A549 (cell line): ENCODE measurements around a stretch of chr11.

DNA sequence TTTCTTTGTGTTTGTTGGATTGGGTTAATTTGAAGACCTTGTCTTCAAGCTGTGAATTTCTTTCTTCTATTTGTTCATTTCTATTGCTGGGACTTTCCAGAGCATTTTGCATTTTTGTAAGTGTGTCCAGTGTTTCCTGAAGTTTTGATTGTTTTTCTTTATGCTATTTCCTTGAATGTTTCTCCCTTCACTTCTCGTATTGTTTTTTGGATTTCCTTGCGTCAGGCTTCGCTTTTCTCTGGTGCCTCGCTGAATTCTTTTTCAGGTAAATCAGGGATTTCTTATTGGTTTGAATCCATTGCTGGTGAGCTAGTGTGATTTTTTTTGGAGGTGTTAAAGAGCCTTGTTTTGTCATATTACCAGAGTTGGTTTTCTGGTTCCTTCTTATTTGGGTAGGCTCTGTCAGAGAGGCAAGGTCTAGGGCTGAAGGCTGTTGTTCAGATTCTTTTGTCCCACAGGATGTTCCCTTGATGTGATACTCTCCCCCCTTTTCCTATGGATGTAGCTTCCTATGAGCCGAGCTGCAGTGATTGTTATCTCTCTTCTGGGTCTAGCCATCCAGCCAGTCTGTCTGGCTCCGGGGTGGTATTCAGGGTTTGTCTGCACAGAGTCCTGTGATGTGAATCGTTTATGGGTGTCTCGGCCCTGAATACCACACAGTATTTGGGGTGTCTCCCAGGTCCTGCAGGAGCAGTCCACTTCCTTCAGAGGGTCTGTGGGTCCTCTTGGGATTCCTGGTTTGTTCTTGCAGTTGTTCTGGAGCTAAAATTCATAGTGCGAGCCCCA, 21.1 kb downstream of the DDIAS start:
- PRO-cap: no peak
CAGE:
- cytosol, long polyA plus RNA: no peak
- long polyA plus RNA: no peak
- nucleus, long polyA plus RNA: no peak

DNA sequence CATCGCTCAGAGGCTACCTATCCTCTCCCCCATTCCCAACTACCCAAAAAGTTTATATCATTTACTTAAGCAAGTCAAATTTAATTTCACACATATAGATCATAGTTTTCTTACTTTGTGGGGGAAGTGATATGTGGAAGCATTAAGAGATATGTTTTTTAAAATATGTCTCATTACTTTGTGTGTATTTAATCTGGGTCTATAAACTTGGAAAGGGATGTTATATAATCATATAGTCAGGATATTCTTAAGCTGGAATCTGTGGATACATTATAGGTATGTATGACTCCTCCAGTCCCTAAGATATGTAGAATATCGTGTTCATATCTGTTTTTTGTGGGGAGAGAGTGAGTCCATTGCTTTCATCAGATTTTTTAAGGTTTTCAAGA, 22.5 kb downstream of the DDIAS start:
- PRO-cap: no peak
CAGE:
- cytosol, long polyA plus RNA: no peak
- long polyA plus RNA: no peak
- nucleus, long polyA plus RNA: no peak

DNA sequence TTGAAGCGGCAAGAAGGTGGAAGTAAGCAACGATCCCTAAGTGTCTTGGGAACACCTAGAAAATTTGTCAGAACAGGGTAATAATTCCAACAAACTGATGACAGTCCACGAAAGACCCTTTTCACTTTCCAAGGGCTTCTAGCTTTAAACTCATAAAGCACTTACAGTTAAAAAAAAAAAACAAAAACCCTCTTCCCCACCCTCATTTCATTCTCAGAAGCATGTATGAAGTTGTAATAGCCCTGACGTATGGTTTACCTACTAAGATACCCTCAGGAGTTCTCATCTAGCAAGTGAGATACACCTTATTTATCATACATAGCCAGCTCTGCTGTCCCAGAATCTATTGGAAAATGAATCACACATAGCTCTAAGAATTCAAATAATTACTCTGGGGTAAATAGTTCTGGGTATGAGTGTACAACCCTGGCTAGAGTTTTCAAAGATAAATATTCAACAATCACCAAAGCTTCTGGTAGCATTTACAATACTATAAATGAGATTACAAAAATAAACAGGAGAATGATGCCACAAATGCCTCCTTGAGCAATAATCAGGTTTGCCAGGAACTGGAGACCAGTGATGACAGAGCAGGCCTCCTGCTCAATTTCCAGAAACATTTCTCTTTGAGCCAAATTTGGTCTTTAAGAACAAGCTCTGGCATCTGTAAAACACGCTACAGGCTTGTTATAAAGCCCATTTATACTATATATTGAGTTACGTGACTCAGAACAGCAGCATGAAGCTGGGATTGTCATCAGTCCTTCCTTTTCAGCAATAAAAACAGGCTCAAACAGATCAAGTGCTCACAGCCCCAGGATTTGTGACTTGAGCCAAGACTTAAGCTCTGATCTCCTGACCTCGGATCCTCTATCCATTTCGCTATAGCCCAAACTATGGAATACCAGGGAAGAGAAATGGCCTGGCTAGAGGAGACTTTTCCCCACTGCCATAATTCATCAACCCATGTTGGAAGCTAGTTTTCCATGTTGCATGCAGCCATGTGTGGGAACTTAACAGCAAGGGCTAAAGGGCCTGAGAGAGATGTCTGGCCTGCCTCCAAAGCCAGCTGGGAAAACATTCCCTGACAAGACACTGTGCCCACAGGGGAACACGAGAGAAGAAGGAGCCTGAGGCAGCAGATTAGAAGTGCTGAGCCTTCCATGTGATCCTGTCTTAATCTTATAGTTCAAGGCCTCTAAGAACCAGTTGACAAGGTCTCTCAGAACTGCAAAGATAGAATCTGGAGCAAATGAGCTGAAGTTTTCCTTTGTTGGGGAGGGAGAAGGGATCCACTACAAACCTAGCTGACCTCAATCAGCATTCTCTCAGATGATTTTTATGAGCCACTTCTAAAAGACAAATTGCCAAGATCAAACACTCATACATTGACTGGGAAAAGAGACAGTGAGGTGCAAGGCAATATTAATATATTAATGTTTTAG, 19.7 kb downstream of the RAB30 start:
- PRO-cap: no peak
CAGE:
- cytosol, long polyA plus RNA: no peak
- long polyA plus RNA: no peak
- nucleus, long polyA plus RNA: no peak

DNA sequence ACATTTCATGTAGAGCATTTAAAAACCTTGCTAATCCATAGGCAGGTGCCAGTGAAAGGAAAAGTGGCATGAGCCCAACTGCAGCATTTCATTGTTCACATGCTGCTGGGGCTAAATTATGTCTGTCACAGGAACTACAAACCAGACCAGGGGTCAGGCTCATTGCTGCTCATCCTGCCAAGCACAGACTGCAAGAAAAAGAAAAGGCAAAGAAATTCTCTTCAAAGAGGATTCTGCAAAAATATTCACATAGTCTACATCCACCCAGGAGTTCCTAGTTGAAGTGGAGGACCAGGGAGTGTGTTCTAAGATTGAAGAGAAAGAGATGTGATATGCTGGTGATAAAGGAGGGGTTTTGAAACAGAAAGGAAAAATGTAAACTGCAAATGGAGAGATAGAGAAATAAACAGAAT, 2.0 kb downstream of the RAB30 start:
- PRO-cap: no peak
CAGE:
- cytosol, long polyA plus RNA: no peak
- long polyA plus RNA: no peak
- nucleus, long polyA plus RNA: no peak

DNA sequence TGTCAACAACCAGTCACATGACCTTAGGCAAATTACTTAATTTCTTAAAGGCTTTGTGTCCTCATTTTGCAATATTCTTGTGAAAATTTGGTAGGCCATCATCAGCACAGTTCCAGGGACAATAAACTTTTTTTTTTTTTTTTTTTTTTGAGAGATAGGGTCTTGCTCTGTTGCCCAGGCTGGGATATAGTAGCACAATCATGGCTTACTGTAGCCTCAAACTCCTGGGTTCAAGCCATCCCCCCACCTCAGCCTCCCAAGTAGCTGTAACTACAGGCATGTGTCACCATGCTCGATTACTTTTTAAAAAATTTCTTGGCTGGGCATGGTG, 40.7 kb upstream of the PCF11 start:
- PRO-cap: no peak
CAGE:
- cytosol, long polyA plus RNA: no peak
- long polyA plus RNA: no peak
- nucleus, long polyA plus RNA: no peak

GRCh38 chr11:83128744-83129133, 28.2 kb upstream of the PCF11 start:
- PRO-cap: no peak
CAGE:
- cytosol, long polyA plus RNA: no peak
- long polyA plus RNA: no peak
- nucleus, long polyA plus RNA: no peak

DNA sequence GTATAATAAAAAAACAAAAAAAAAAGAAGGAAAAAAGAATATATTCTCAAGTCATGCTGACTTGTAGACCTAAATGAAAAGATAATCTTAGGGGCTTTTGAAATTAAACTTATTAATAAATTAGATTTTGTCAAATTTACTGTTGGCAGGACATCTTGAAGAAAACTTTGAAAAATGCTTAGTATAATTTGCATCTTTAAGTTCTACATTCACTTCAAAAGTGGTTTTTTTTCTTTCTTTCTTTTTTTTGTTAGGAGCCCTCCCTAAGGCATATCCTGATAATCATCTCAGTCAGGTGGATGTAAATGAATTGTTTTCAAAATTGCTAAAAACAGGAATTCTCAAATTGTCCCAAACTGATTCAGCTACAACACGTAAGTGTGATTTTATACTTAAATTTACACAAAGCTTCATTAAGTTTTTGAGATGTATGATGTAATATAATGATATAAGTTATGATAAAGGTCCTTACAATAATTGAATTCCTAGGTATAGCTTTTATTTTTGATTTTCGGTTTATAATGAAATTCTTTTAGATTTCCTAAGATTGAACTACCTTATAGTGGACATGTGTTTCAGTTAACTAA, 16.6 kb upstream of the ANKRD42 start:
- PRO-cap: no peak
CAGE:
- cytosol, long polyA plus RNA: no peak
- long polyA plus RNA: no peak
- nucleus, long polyA plus RNA: no peak

- PRO-cap: no peak
CAGE:
- cytosol, long polyA plus RNA: no peak
- long polyA plus RNA: no peak
- nucleus, long polyA plus RNA: no peak
These were observed 1.6 kb downstream of the ANKRD42 start for GRCh38 chr11:83195038-83195572.

DNA sequence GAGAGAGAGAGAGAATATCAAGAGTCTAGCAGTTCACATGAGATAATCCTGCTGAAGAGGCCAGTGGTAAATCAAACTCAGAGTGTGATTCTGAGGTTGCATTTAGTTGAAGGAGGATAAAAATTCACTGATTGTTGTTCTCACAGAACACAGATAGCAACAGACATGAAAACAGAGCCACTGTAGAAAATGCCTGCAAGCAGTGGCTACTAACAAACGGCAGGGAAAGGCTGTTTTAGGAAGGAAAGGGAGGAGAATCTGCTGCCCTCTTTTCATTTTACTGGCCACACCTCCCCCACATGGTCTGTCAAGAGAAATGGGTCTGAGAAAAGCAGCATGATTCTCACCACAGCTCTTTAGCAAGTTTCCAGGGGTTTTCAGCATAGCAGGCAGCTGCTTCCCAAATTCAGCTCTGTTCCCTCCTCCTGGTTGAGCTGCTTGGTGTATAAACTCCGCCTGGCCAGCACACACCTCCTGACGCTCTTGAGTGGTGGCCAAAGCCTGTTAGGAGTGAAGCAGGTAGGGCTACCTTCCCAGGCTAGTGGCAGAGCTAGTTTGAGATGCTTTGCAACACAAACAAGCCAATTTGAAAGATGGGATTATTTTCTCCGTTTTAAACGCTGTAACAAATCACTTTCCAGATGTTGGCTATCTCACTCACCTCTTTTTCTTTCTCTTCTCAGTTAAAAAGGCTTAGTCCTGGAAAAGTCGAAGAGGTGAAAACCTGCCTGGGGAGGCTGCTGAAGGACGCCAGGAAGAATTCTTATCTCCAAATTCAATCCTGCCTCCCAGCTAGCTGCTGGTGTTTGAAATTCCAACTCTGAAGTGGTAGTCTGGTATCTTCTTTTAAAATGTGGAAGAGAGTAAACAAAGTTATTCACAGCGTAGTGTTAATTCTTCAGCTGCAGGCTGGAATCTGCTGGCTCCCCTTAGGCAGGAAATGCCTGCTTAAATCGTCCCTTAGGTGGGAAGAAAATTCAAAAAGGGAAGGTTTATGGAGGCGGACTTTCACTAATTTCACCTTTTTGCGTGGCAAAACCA, 438.7 kb upstream of the CCDC90B start:
- PRO-cap: no peak
CAGE:
- cytosol, long polyA plus RNA: no peak
- long polyA plus RNA: no peak
- nucleus, long polyA plus RNA: no peak

DNA sequence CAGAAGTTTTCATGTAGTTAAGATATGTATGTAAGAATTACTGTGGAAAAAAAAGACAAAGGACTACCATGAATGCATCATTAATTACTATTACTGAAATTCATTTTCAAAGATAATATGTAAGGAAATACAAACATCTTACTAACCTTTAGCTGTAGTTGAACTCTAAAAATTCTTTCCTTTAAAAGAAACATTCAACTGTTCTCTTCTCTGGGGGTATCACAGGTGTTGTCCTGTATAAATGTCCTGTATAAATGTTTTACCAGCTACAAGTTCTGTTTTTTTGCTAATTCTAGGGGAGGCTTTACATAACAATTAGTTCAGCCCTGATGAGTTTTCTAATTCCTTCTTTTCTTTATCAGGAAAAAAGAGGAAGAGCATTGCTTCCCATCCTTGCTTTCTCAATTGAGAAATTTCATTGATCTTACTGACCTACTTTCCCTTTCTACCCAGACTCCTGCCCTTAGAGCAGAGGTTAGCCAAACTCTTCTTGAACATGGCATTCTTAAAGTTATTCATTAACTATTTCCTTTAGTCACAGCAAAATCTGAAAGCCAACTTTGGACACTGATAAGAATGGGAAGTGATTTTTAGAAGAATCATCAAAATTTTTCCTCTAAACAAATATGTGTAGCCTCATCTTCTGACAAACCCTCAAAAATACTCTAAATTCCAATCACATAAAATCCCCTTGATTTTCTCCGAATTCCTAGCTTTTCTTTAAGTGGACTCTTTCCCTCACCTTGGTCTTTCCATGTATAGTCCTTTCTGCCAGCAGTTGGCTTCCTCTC, 566.5 kb upstream of the CCDC90B start:
- PRO-cap: no peak
CAGE:
- cytosol, long polyA plus RNA: no peak
- long polyA plus RNA: no peak
- nucleus, long polyA plus RNA: no peak

DNA sequence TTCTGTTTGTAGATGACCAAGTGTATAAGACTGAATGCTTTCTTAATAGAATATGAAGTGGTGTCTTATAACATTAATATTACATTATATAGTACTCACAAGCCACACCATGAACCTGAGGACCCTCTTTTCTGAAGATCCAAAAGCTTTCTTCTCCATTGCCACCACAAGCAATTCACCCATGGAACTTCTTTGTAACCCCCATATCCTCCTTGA, 973.2 kb downstream of the DLG2 start:
- PRO-cap: no peak
CAGE:
- cytosol, long polyA plus RNA: no peak
- long polyA plus RNA: no peak
- nucleus, long polyA plus RNA: no peak

DNA sequence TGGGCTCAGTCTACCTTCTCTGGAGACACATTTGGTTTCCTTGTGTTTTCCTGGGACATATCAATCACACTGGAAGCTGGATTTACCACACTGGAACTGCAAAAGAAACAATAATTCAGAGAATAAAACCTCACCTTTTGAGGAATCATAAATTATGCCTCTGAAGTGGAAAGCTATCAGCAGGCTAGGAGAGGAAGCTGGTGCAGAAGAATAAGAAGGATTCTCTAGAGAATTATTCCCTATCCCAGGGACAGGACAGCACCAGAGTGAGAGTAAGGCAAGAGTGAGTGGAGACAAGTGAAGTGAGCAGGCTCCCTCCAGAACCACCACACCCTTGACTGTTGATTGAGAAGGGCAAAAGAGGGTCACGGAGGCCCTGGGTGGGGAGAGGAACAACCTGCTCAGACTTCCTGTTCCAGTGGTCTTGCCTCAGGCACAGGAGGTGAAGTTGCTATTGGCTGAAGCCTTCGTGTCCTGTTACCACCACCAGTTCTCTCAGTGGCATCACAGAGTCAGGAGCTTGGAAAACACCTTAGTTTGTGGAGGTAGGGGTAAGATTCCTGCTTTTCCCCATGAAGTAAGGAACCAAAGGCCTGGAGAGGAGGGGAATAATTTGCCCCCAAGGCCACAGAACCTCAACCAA, 51.7 kb upstream of the CCDC89 start:
- PRO-cap: no peak
CAGE:
- cytosol, long polyA plus RNA: no peak
- long polyA plus RNA: no peak
- nucleus, long polyA plus RNA: no peak

DNA sequence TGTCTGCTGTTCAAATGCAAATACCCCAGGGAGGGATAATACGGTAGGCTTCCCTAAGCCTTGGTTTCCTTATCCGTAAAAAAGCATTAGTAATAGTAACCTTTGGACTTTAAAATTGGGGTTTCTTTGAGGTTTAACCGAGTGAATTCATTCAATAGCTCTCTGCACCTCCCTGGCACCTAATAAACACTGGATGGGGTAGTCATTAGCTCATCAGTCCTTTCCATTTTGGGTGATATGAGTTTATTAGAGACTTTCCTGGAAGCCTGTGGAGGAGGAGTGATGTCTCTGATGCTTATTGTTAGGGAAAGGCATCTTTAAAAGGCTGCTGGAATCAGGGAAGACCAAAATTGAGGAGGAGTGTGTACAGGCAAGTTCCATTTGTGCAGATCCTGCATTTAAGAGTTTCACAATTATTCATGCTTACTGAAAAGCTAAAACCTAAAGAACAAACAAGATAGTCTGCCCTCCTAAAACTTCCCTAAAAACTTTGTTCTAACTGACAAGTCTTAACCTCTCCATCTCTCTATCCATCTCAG, 62.2 kb downstream of the SYTL2 start:
- PRO-cap: no peak
CAGE:
- cytosol, long polyA plus RNA: no peak
- long polyA plus RNA: no peak
- nucleus, long polyA plus RNA: no peak

GRCh38 chr11:85774278-85774509, 36.7 kb downstream of the SYTL2 start:
- PRO-cap: no peak
CAGE:
- cytosol, long polyA plus RNA: no peak
- long polyA plus RNA: no peak
- nucleus, long polyA plus RNA: no peak

DNA sequence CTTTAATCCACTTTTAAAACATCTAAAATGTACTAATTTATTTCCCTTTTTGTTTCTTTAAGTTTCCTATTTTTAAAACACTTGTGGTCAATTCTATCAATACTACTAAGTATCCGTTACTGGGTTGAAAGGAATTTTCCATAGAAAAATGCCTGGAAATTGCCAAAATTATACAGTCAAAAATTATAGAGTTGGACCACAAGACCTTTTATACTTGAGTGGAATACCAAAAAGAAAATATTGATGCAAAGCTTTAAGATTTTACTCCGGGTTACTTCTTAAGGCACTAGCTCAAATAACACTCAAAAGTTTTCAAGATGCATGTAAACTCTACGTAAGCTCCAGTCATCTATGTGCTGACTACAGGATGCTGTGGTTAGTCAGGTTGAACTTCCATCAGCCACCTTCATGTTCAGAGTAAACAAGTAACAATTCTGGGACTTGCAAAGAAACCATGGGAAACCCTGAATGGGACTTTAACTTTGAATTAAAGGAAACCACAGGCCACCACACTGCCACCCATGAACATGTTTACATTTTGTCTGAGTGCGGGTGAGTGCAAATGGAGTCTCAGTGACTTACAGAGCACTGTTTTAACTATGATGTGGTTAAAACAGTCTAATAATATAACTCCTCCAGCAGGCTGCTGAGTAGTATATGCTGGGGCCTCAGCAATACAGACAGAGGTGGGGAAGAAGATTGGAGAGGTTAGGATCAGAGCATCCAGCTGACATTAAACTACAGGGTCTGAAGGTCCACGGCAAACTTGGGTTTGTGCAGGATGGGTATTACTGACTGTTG, 12.8 kb upstream of the SYTL2 start:
- PRO-cap: no peak
CAGE:
- cytosol, long polyA plus RNA: no peak
- long polyA plus RNA: no peak
- nucleus, long polyA plus RNA: no peak

DNA sequence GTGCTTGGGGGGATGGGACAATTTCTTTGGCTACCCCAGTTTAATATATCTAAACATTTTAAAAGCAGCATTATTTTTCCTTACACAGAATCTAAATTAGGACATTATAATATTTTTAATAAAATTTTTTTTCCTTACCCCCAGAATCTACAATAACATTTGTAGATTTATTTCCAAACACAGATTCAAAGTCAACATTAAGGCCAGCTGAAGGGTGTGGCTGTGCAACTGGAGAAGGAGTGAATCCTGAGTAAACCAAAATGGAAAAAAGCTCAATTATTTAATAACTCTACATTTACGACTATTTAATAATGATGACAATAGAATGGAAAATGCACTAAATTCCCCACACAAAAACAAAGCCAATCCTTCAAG, 85.2 kb downstream of the PICALM start:
- PRO-cap: no peak
CAGE:
- cytosol, long polyA plus RNA: no peak
- long polyA plus RNA: no peak
- nucleus, long polyA plus RNA: no peak

- PRO-cap: no peak
CAGE:
- cytosol, long polyA plus RNA: no peak
- long polyA plus RNA: no peak
- nucleus, long polyA plus RNA: no peak
These were observed 58.7 kb downstream of the PICALM start for GRCh38 chr11:86009900-86010944.

DNA sequence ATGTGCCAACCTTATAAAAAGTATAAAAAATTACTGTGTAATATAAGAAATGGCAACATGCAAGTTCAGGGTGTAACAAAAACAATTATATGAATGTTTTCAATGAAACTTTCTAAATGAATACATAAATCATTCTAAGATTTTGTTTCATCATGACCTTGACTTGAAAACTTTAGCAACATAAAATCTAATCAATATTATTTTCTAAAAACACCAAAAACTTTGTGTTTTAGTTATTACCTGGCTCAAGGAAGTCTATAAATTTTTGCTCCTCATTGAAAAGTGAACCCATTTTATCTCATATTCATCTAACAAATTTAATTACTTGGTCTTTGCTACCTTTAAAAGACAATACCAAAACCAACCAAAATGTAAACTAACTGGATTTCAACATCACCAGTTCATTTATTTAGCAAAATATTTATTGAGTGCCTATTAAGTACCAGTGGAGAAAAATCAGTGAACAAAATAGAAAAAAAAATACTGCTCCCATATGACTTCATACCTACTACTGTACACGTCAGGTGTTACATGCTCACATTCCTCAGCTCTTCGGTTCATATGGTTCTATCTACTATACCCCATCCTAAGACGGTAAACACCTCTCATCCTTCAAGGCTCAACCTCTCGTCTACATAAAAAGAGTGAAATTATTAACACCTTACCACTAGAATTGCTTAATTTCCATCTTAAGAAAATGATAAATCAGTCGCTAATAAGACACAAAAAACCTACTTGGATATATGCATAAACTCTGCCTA, 45.8 kb downstream of the PICALM start:
- PRO-cap: no peak
CAGE:
- cytosol, long polyA plus RNA: no peak
- long polyA plus RNA: no peak
- nucleus, long polyA plus RNA: no peak

- PRO-cap: no peak
CAGE:
- cytosol, long polyA plus RNA: no peak
- long polyA plus RNA: no peak
- nucleus, long polyA plus RNA: no peak
These were observed 17.0 kb downstream of the PICALM start for GRCh38 chr11:86051583-86052670.

DNA sequence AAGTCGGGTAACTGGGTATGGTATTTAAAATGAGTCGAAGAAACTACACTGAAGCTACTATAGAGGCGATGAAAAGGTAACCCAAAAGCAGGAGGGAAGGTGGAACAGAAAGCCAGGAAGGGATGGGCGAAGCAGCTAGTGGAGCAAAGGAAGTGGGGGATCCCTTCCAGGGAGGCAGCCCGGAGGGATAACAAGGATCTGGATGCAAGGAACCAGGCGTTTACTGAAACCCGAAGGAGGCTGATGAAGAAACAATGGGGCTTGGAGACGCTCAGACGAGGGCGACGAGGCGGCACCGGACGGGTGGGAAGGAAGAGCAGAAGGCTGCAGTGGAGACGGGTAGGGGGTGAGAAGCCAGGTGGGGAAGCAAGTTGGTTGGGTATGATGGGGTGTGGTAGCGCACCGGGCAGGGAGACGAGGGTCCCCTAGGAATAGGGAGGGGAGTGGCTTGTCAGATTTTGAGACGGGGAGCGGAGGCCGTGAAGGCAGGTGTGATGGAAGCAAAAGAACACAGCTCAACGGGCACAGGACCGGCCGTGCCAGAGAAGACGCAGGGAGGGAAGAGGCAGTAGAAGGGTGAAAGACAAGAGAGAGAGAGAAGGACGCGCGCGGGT, 784 bp downstream of the PICALM start:
- PRO-cap: no peak
CAGE:
- cytosol, long polyA plus RNA: no peak
- long polyA plus RNA: no peak
- nucleus, long polyA plus RNA: no peak